Measurements from ENCODE around the gene CUTC.

GRCh38 chr10:98139761-98140610 is 5.5 kb downstream of the R3HCC1L start:
- PRO-cap, 2 experiments = no peak in any of the 2 experiments

DNA sequence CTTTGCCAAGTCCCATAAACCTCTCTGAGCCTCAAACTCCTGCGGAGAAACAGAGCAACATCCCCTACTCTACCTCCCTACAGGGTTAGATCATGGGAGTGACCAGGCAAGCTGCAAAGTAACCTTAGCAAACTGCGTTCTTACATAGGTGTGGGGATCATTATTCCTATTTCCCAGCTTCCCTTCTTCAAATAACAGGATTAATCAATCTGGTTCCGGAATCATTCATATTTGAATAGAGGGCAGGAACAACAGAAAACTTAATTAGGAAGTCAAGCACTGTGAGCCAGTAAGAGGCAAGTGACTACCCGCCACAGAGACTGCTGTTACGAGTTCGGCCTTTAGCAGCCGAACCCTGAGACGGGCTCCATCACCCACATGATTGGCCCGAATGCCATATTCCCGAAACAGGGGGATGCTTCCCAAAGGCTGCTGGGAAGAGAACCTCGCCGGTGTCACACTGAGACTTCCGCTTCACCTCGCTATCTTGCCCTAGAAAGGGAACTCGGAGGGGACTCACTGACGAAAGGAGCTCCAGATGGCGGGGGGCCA is 802 bp downstream of the HPS1 start:
- PRO-cap, 2 experiments = no peak in any of the 2 experiments

- PRO-cap, 2 experiments = peak in 1 of 2 experiments; most common plus-strand start chr10:98467652 (in 1)
Measured at GRCh38 chr10:98467498-98467888, 20.8 kb upstream of the HPS1 start.

- PRO-cap, 2 experiments = no peak in any of the 2 experiments
Measured at GRCh38 chr10:99433379-99433851, 3.0 kb upstream of the GOT1 start.

- PRO-cap, 2 experiments = no peak in any of the 2 experiments
Measured at GRCh38 chr10:99434278-99434951, 4.0 kb upstream of the GOT1 start.

DNA sequence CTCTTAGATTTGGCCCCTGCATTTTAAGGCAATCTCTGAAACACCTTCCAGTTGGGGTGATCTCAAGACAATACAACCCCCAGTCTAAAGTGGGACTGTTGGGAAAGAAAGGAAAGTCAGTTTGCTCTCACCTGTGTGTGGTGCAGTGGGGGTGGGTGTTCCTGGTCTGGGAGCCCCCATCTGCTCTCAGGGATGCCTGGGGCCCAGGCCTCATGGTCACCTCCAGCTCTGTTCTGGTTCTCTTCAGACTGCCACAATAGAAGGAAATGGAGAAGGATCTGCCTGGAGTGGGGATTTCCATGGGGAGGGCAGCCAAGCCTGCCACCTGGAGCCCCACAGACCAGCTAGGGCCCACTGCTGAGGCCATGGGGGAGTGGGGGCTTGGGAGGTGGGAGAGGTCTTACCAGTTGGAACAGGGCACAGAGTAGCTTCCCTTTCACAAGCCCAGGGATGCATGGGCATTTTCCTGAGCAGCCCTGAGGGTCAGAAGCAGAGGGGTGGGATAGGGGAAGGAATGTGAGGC is 6.5 kb upstream of the NKX2-3 start:
- PRO-cap, 2 experiments = no peak in any of the 2 experiments

GRCh38 chr10:99620640-99621179 is 471 bp upstream of the SLC25A28 start:
- PRO-cap, 2 experiments = peak in 2 of 2 experiments; most common plus-strand start chr10:99620796 (in 2); most common minus-strand start chr10:99621038 (in 2)

DNA sequence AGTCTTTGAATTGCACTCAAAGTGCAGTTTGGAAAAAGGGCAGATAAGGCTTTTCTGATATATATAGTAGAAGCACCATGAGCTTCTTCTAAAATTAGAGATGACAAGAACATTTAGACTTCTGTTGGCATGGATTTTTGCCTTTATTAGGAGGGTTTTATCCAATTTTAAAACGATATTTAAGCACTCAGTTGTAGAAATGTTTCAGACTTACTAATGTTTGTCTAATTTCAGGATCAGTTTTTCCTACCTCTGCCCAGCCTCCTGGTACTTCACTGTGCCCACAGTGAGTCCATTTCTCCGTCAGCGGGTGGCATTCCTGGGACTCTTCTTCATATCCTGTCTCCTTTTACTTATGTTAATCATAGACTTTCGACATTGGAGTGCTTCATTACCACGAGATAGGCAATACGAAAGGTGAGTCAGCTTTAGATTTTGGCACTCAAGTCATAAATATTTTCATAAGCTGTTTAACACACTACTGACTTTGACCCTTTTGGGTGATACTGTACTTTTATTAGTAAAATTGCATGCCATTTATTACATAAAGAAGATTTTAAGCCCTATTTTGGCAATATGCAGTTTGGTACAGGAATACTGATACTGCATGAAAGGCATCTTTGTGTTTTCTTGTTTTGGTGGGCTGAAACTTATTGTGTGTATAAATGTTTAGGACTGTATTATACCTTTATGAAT is 2.1 kb downstream of the ENTPD7 start:
- PRO-cap, 2 experiments = peak in 1 of 2 experiments; most common minus-strand start position 333 of the sequence (in 1)

DNA sequence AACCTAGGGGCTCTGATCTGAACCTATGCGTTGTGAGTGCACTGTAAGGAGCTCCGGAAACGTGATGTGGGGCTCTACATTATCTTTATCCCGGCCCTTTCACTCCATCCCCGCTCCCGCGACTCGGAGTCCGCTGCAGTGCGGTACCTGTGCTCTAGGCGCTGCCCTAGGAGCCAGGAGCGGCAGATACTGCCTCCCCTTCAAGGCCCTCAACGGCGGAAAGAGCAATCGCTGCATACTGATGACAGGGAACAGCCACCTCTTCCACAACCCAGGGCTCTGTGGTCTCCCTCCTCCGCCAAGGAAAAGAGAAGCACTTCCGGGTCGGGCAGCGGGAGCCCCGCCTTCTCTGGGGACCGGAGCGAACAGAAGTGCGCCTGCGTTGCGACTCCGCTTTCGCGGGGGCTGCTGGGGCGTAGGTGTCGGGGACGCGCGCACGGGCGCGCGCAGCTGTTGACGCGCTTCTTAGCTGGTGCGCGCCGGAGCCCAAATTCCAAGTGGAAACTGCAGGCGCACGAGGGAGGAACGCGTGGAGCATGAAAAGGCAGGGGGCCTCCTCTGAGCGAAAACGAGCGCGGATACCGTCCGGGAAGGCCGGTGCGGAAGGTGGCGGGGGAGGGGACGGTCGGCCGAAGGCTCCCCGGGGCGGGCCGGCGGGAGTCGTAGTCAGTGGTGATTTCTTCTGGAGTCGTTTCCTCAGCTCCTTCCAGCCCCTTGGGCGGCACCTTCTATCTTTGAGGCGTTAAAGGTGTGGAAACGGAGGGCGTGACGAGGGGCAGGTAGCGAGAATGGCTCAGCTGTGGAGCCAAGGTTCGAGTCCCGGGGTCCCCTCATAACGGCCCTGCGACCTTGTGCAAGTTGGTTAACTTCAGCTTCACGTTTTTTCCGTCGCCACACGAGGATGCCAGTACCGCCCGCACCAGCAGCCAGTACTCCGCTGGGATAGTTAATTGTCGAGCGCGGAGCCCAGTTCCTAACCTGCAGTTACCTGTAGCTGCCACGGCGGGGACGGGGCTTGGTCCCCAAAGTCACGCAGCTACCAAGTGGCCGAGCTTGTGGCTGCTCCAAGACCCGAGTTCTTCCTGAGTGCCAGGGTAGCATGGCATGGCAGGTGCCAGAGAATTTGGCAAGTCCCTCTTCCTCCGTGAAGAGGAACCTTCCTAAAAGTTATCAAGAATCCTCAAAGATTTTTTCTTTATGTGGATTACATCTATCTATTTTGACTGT is at the start of gene CUTC:
Gene CUTC (plus strand): TSS at position 422 of the 1,227 bp plus-strand sequence.
- PRO-cap, 2 experiments = peak in 2 of 2 experiments; most common plus-strand start position 456 of the sequence (in 1); most common minus-strand start position 281 of the sequence (in 2)

- PRO-cap, 2 experiments = no peak in any of the 2 experiments
Measured at GRCh38 chr10:100020550-100021259, 11.0 kb upstream of the DNMBP start.

GRCh38 chr10:100038604-100039096 is 28.9 kb upstream of the DNMBP start:
- PRO-cap, 2 experiments = peak in 2 of 2 experiments; most common minus-strand start chr10:100038799 (in 1)

DNA sequence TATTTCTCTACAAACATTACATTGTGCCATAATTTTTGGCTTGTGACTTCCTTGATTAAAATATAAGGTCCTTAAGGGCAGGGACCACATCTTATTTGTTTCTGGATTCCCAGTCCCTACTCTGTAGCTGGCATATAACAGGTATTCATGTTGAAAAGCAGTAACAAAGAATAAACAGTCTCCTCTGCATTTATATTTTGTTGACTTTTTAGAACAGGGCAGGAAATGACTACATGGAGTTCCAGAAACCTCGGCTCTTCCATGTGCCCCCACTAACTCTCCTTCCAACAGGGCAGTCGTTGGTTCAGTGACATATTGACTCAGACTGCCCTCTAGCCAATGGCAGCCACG is 19.7 kb upstream of the CPN1 start:
- PRO-cap, 2 experiments = no peak in any of the 2 experiments

DNA sequence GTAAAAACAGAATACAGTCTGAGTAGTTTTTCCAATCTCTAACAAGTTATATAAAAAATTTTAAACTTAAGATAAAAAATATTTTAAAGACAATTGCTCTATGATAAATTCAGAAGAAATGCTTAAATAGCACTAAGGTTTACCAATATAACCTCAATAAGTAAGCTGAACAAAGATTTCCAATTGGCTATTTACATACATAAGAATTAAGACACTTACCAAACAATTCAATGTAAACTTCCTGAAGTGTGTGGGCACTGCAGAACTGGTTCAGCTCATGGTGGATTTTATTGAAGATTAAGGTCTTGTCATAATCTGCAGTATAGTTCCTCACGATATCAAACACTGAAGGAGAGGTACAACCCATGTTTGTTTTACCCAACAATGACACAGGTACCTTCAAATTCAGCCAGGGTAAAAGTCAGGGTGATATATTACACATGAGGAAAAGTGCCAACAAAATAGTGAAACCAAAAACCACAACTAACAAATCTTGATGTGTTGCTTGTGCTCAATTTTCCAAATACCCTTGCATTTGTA is 10.0 kb downstream of the ERLIN1 start:
- PRO-cap, 2 experiments = no peak in any of the 2 experiments

DNA sequence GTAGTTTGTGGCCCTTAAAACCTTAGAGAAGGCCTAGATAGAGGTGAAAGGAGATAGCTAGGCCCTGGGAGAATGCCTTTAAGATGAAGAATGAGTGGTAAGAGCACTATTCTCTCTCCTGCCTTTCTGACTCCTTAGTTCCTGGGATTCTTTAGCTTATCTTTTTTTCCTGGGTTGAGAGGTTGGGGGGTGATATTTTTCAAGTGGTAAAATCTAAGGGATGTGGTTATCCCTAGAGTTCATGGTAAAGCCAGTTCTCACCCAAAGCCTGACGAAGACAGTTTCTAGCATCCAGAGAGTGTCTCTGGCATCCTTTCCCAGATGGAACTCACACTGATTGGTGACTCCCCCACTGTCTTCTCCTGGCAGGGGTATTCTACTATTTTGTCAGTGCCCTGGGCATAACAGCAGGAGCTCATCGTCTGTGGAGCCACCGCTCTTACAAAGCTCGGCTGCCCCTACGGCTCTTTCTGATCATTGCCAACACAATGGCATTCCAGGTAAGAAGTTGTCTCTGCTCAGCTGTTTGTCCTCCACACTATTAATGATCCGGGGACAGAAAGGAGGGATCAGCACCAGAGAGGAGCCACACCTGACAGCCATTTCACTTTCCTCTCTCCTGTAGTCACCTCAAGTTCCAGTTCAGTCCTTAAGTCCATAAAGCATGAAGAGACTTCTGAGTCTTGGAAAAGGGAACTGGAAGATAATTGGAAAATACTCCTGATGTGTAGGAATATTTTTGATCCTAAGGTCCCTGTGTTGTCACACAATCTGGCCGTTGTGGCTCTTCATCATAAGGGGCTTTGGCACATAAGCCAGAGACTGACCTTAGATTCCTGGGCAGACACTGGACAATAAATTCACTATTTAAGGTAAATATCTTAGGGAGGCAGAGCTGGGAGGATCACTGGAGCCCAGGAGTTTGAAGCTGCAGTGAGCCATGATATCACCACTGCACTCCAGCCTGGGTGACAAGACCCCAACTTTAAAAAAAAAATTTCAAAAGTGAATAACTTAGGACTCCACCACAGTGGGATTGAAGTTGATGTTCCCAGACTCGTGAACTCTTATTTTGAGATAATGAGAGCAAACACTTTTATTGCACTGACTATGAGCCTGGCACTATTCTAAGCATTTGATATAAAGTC is 5.3 kb downstream of the SCD start:
- PRO-cap, 2 experiments = no peak in any of the 2 experiments

GRCh38 chr10:100363016-100364185 is 16.4 kb downstream of the SCD start:
- PRO-cap, 2 experiments = no peak in any of the 2 experiments

DNA sequence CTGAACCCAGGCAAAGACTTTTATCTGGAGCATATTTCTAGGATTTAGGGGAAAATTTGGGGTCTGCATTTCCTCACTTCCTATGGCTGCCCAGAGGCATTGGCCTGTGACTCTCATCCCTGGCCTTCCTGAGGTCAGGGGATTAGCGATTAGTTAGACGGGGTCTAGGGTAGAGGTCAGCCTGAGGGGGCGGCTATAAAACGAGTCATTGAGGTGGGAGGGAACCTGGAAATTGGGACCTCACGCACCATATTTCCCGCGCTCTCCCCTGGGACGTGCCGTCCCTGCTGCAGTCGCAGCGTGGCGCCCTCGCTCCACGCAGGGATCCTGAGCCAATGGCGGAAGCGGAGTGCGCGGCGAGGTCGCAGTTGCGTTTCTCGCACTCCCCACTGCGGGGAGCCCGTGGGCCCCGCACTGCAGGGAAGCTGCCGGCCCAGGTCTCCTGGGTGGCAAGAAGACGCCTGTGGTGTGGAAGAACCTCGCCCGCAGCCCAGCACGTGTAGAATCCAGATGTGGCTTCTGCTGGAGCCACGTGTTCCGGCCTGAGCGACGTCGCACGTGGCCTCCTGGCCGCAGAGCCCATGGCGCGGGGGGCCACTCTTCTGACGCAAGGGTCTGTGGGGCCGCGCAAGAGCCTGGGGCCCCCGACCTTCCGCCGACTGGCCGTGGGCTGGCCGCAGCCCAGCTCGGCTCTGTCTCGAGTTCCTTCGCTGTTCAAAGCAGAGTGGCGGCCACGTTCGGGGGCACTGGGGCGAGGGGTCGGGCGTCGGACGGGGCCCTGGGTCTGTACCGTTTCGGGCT is 26.3 kb downstream of the HIF1AN start:
- PRO-cap, 2 experiments = no peak in any of the 2 experiments

DNA sequence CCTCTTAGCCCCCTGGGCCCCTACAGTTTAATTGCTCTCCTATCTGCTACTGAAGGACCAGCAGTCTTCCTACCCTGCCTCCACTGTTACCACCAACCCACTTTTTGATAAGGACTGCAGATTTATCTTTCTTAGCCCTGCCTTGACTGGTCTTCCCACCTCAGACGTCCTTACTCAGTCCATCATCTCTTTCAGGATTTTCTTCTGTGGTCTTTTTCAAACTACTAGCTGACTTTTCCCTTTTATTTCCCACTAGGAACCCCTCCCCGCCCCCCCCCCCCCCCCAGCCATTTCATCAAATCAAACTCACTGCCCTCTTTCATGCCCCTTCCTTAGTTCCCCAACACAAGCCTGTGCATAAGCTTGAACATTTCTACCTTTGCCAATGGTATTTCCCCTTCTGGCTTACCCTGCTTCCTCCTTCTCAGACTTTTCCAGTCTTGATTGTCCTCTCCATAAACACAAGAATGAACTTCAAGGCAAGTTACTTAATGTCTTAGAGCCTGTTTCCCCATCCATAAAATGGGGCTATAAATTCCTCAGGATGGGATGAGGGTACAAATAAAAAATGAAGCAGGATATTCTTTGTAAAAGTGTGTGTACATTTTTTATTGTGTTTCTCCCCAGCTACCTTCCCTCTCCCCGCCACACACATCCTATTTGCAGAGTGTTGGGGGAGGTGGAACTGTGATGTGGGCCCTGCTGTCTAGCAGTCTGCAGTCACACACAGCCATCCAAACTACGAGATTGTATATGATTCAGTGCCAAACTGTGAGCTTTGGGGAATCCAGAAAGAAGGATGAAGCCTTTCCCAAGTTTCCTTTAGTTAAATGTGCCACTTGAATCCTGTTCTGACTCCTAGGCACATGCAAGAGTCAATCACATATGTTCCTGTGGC is 1.5 kb upstream of the SEMA4G start:
- PRO-cap, 2 experiments = no peak in any of the 2 experiments

DNA sequence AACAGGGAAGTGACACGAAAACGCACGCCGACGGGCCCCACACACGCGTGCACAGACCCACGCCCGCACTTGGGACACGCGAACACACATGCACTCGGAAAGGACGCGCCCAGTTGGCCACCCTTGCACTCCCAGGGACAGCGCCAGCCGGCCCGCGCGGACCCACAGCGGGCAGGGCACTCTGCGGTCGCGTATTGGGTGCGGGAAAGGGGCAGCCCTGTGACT is 2.3 kb upstream of the LZTS2 start:
- PRO-cap, 2 experiments = peak in 2 of 2 experiments; most common minus-strand start position 196 of the sequence (in 2)

DNA sequence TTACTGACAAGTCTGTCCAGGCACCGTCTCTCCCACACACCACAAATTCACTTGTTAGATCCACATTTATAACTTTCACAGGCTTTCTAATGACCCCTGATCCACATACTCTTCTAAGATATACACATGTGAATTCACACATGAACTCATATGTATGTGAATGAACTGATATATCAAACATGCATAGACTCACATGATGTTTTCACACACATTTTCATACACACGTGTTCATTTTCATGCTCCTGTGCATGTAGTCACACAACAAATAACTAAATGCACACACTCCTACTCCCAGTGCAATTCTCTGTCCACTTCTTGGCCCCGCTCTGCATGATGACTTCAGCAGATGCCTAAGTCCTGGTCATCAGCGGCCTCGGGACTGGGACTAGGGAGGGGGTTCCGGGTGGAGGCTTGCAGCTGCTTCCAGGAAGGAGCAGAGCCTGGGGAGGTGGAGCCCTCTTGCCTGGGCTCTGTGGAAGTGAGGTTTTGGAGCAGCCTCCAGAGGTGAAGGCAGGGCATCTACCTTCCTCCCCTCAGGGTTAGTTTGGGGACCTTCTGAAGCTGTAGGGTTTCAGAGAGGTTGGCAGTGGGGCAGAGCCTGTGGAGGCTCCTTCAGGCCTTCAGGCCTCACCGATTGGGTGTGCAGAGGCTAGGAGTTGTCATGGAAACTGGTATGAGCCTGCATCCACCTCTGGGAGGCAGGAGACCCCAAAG is 1.7 kb downstream of the LZTS2 start:
- PRO-cap, 2 experiments = peak in 1 of 2 experiments; most common plus-strand start position 428 of the sequence (in 1); most common minus-strand start position 335 of the sequence (in 1)

DNA sequence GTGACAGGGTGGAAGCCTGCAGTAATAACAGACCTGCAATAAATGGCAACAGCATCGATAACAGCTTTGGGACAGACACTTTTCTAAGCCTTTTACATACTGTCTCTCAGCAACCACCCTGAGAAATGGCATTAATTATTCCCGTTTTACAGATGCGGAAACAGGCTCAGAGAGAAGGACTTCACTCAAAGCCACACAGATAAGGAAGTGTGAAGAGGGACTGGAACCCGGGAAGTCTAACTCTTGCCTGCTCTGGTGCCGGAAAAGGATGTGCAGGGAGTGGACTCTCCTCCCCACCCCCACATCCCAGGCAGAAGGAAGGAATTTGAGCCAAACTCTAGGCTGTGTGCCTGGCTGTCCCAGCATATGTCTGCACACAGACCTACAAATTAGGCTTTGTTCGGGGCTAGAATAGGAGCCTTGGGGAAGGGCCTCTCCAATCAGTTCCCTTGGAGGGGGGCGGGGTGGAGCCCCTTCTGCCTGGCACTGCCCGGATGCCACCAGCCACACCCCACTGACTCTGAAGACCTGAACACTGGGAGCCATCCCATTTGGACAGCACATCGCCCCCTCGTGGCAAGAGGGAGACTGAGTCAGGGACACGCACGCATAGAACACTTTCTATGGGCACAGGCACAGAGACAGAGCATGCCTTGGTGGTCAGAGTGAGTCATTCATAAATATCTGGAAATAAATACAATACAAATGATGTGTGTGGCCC is 13.0 kb downstream of the LZTS2 start:
- PRO-cap, 2 experiments = no peak in any of the 2 experiments